ENCODE results near the gene TPRX2.

- PRO-cap, result bidirectional peak, plus-strand start at chr19:47600630, minus-strand start at chr19:47600326; unidirectional peak, plus-strand start at chr19:47600726
Observed at GRCh38 chr19:47600510-47601172, 8.3 kb upstream of the BICRA start.

GRCh38 chr19:47618543-47619174, 9.7 kb downstream of the BICRA start:
- PRO-cap, result no peak

DNA sequence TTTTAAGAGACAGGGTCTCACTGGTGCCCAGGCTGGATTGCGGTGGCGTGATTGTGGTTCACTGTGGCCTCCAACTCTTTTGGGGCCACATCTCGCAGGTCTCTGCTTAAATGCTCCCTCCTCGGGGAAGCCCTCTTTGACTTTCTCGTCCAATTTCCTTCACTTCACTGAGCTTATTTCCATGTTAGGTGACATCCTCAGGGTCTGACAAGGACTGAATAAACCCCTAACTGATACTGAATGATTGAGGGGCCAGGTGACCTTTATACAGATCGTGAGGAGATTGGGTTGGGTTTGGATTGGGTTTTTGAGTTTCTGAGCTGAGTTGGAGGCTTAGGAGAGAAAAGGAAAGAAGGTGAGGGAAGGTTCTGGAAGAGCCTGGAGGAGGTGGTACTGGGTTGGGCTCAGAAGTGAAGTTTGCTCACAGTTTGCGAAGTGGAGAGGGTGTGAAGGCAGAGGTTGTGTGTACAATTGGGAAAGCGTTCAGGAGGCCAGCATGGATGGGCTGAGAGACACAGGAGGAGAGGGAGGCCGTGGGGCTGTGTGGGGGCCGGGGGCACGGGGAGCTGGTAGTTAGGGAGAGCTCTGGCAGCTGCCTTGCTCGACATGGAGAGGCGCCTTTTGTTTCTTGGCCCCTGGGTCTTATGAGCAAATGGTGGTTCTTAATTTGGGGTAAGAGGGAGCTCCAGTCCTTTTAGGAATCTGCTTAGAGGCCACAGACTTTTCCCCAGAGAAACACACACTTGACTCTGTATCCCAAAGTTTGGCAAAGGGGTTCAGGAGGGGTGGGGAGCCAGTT, 16.6 kb downstream of the BICRA start:
- PRO-cap, result no peak

GRCh38 chr19:47736260-47736715, 9.1 kb upstream of the NOP53 start:
- PRO-cap, result no peak

DNA sequence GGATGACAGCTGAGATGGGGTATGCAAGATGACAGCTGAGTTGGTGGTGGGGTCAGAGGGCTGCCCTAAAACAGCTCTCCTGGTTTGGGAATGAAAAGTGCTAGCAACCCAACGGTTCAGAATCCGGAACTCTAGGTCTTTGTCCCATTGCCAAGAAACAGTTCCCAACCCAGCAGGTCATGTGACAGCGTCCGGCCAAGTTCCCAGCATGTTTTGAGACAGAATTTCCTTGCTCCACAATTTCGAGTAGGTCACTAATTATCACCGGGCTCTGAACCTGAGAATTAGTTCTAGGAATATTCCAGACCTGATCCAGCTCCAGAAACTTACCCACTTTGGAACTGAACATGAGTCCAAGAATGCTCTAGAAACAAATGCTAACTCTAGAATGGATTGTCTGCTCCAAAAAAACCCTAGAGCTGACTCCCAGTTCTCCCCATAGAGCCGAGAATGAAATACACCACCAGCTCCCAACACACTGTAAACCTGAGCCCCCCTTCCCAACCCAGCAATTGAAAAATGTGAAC, 3.5 kb downstream of the SELENOW start:
- PRO-cap, result no peak

GRCh38 chr19:47858786-47859438, at the start of gene TPRX2:
TPRX2 (plus strand) TSS chr19:47859235.
- PRO-cap, result no peak

DNA sequence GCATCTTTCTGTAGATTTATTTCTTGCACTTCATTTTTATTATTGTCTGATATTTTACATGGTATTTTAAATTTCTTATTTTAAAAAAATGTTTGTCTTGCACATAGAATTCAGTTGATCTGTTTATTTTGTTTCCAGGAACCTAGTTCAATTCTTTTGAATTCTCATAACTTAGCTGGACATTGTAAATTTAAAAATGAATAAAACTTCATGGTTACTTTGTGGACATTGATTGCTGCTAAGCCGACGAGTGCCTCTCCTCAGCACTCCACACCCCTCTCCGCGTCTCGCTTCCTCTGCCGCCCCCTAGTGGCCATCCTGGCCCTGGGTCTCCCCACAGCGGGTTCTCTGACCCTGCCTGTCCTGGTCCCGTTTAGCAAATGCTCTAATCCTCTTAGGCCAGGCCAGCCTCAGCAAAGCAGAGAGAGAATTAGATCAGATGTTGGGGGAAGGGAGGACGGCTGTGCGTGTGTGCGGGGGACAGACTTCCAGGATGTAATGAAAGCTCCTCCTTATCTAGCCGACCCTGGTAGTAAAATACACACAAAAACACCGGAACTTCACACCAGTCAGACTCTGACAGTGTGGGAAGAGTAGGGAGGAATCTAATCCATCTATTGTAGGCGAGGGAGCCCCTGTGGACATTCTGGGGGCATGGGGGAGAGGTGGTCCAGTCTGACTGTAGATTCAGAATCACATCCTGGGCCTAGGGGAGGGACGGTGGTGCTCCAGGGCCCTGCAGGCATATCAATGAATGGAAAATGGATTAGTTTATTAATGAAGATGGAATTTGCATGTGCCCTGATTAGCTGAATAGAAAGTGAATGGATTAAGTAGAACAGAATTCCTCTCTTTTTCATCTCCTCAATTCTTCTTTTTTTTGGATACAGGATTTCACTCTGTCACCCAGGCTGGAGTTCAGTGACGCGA, 4.5 kb downstream of the TPRX2 start:
- PRO-cap, result no peak

DNA sequence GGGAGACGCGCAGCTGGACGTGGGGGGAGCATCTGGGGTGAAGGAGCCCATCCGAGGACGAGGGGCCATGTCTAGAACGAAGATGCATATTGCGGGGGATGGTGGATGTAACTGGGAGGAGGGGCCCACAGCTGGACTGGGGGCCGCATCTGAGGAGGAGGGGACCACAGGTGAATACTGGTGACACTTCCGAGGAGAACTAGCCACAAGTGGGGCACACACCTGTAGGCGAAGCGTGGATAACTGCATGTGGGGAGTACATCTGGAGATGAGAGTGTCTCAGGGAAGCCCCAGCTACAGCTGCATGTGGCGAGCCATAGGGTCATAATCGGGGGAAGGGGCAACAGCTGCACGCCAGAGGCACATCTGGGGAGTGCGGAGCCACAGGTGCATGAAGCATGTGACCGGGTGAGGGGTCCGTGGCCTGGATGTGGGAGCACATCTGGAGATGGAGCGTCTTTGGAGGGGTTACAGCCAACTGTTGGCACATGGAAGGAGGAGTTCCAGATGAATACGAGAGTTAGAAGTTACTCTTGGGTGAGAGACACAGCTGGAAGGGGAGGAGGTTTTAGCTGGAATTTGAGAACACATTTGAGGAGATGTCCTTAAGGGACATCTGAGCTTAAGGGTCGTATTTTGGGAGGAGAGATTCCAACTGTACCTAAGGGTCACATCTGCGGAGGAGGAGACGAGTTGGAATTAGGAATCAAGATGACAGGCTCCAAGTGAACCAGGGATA, 548 bp downstream of the ZSWIM9 start:
- PRO-cap, result no peak

DNA sequence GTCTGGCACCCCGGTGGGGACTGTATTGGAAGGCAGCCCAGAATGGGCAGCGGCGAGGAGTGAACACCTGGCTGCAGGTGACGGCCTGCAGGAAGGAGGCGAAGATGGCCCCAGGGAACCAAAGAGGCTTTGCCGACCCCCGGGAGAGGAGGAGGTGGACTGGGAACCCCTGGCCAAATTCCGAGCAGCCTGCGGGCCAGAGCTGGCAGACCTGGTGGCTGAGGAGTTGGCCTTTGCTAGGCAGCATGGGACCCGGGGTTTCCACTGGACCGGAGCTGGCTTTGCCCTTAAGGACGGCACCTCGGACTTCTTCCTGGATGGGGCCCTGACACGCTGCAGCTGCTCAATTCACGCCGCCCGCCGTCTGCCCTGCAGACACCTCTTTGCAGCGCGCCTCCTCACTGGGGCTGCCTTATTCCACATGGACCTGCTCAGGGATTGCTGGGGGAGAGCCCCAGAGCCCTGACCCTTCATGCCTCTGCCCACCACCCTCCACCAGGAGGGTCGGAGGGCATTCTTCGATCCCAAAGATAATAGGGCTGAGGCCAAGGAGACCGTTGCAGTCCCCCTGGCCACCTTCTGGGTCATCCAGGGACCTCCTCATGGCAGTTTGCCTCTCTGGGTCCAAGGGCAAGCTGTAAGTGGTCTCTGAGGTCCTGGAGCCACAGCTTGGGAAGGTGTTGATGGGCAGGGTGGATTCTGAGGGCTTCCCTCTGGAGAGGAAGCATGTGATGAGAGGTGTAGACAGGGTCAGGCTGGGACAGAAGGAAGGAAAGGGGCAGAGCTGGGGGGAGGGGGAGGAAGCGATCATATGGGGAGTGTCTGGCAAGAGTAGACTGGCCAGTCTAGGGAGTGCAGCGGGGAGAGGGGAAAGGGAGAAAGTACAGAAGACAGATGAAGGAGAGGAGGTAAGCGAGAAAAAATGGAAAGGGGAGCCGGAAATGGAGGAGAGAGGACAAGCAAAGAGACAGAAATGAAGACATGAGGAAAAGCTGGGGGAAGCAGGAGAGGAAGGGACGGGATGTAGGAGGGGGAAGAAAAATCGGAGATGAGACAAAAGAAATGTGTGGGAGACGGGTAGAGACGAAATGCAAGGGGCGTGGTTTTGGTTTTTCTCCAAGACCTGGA, 26.2 kb downstream of the ZSWIM9 start:
- PRO-cap, result no peak

- PRO-cap, result no peak
Observed at GRCh38 chr19:48244276-48244723, 11.4 kb downstream of the CARD8 start.

- PRO-cap, result no peak
Observed at GRCh38 chr19:48291208-48291600, 21.3 kb downstream of the ZNF114 start.

GRCh38 chr19:48328922-48330047, 3.9 kb downstream of the EMP3 start:
- PRO-cap, result no peak

GRCh38 chr19:48331922-48333091, 7.0 kb downstream of the EMP3 start:
- PRO-cap, result no peak

DNA sequence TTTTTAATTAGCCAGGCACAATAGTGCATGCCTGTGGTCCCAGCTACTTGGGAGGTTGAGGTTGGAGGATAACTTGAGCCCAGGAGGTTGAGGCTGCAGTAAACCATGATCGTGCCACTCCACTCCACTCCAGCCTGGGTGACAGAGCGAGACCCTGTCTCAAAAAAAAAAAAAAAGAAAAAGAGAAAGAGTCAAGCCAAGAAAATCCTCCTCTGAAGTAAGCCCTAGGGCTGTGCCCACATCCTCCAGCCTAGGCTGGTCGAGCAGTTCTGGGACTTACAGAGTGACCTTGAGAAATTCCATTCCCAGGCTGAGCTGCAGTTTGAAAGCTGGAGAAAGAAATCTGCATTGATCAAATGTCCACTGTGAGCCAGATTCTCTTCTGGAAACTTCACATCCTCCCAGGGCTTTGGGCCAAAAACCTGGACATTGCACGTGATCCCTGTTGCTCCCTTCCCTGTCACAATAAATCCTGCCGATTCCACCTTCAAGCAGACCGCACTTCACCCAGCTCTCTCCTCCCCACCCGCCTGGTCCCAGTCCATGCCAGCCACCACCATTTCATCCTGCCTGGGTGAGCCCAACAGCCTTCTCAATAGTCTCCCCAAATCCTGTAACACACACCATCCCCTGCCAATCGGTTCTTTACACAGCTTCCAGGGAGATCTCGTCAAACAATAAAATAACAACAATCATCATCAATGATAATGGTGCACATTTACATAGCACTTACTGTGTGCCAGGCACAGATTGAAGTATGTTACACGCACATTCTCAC, 15.7 kb downstream of the TMEM143 start:
- PRO-cap, result no peak

- PRO-cap, result no peak
Observed at GRCh38 chr19:48399163-48399351, 5.6 kb downstream of the GRIN2D start.

- PRO-cap, result no peak
Observed at GRCh38 chr19:48415293-48415621, 21.8 kb downstream of the GRIN2D start.

GRCh38 chr19:48465004-48465225, 4.3 kb upstream of the CYTH2 start:
- PRO-cap, result no peak

- PRO-cap, result no peak
Observed at GRCh38 chr19:48480537-48481494, 11.6 kb downstream of the CYTH2 start.

- PRO-cap, result no peak
Observed at GRCh38 chr19:48501406-48502013, 10.1 kb downstream of the LMTK3 start.

GRCh38 chr19:48511942-48512755, 514 bp upstream of the LMTK3 start:
- PRO-cap, result no peak

Data from peritoneum (tissue), 1 donor.